Neuron (in vitro differentiated cells): Measurements from ENCODE around the gene WDR48.

DNA sequence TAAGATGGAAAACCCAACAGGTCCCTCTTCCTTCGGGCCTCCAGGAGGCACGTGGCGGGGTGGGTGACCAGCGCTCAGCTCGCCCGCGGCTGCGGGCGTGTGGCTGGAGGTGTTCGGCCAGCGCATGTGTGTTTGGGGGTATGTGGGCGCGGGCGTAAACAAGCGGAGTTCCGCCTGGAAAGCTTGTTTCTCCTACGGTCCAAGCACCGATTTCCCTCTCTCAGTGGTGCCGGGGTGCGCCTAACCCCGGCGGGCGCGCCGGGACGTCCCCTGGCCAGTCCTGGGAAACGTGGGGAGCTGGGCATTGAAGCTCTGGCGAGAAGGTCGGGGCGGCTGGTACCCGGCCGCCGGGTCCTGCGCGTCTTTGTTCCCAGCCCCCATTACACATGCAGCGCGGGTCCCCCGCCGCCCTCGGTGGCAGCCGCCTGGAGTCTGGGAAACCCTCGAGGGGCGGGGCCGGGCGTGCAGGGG lies 1.4 kb downstream of the ACVR2B start:
- PRO-cap, result bidirectional peak, plus-strand start outside the sequence, minus-strand start at position 434 of the sequence

DNA sequence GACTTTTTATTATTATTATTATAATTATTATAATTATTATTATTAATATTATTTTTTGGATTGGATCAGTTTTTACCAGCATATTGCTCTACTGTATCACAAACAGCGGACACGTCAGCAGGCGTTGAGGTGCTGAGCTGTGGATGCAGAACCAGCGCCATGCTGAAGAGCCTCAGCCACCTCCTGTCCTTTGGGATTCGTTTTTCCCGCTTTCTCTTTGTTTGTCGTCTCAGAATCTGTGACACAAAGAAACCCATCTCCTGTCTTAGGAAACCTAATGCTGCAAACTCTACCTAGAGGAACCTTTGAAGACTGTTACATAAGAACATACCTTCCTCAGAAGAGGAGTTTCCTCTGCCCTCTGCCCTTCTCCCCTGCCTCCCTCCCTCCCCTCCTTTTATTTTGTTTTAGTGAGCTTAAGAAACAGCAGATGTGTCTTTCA lies 12.7 kb upstream of the EXOG start:
- PRO-cap, result no peak

DNA sequence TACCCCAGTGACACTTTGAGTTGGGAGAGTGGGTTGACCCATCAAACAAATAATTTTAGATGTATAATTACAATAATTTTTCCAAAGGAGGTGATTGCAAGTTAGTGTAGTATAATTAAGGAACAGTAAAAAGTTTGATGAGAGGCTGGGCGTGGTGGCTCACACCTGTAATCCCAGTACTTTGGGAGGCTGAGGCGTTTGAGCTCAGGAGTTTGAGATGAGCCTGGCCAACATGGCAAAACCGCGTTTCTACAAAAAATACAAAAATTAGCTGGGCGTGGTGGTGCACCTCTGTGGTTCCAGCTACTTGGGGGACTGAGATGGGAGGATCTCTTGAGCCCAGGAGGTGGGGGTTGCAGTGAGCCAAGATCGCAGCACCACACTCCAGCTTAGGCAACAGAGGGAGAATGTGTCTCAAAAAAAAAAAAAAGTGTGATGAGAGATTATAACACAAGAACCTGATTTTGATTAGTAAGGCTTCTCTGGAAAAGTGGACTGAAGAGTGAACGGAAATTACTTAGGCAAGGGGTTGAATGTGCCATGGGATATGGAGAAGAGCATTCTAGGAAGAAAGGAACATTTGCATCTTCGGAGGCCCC lies 2.1 kb downstream of the EXOG start:
- PRO-cap, result no peak

DNA sequence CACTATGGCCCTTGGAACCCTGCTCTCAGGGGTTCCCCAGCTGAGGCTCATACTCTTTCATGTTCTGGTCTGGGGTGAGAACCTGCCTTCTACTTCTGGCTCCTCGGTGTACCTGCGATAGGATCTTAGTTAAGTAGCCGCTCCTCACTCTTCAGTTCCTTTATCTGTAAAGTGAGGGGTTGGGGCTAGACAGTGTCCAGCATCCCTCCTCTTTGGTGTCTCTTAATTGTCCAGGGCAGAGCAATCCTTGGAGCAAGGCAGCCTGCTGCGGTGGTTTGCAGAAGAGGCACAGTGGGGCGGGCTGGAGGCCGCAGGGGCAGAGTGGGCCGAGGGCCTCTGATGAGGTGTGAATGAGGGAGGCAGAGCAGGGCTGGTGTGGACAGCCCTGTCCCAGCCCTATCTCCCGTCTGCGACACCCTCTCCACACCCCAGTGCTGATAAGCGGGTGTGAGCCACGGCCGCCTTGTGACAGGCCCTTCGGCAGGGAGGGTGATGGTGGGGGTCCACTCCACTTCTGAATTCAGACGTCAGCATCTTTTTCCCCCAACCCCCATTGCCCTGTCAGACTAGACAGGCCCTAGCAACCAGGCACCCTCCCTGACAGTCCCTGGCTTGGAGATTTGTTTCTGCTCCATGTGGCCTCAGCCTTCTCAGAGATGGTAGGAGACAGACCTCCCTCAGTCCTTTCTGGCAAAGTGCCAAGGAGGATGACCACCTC lies 37.1 kb downstream of the EXOG start:
- PRO-cap, result no peak

- PRO-cap, result no peak
Measured at GRCh38 chr3:38644290-38644961, 5.1 kb downstream of the SCN5A start.

DNA sequence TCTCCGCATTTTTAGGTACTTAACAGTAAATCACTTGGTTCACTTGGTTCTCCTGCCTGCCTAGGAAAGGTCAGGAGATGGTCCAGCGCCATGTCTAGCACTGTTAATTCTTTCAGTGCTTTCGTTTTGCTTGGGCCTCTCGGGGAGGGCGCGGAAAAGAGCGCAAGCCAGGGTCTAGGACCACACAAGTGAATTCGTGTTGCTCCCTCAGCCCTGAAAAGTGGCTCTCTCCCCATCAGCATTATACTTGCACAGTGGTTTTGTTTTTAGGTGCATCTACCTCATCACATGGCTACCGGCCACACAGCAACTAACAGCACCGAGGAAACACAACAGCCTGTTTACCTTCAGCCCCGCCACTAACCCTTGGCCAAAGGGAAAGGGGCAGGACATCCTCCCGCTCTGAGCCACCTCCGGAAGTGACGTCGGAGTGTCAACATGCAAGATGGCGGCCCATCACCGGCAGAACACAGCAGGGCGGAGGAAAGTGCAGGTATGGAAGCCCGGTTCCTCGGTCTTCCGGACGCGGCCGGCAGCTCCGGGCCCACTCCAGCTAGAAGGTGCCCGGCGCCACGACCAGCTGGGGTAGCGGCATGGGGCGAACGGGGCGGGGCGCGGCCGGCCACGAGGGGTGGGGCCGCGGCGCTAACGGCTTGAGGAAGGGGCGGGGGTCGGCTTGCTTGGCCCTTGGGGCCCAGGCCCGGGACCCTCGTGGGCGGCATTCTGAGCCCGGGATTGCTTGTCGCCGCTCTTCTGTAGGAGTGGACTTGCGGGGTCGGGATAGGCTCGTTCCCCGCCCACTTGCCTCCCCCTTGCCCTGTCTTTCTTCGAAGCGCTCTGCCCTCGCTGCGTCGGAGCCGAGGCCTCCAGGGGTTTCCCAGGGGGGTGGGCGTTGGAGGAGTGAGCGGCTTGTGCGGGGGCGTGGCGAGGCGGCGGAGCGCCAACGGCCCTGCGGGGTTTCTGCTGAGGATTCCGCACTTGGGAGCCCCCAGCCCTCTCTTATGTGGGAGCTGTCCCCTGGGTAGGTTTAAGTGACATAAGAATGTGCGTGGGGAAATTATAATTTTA lies at the start of gene WDR48:
TSS of gene WDR48 (plus strand) at position 436 of the 1,068 bp plus-strand sequence.
- PRO-cap, result bidirectional peak, plus-strand start at position 118 of the sequence, minus-strand start at position 102 of the sequence; bidirectional peak, plus-strand start at position 465 of the sequence, minus-strand start at position 361 of the sequence; bidirectional peak, plus-strand start at position 927 of the sequence, minus-strand start at position 839 of the sequence

GRCh38 chr3:39180426-39181305 lies 11.7 kb downstream of the XIRP1 start:
- PRO-cap, result bidirectional peak, plus-strand start at chr3:39181078, minus-strand start at chr3:39180910

GRCh38 chr3:39191815-39192275 lies 550 bp downstream of the XIRP1 start:
- PRO-cap, result no peak

- PRO-cap, result no peak
Measured at GRCh38 chr3:39267725-39268492, 11.9 kb downstream of the CX3CR1 start.

DNA sequence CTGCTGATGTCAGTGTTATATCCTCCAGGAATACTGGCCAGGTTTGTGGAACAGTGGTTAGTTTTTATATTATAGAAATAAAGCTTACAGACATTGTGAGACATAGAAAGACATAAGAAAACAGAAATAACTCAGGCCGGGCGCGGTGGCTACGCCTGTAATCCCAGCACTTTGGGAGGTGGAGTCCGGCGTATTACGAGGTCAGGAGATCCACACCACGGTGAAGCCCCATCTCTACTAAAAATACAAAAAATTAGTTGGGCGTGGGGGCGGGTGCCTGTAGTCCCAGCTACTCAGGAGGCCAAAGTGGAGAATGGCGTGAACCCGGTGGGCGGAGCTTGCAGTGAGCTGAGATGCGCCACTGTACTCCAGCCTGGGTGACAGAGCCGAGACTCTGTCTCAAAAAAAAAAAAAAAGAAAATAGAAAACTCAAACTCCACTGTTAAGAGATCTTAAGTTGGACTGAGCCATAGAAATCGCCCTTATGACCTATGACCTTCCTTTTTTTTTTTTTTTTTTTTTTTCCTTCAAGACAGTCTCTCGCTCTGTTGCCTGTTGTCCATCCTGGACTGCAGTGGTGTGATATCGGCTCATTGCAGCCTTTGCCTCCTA lies 2.3 kb downstream of the RPSA start:
- PRO-cap, result no peak

DNA sequence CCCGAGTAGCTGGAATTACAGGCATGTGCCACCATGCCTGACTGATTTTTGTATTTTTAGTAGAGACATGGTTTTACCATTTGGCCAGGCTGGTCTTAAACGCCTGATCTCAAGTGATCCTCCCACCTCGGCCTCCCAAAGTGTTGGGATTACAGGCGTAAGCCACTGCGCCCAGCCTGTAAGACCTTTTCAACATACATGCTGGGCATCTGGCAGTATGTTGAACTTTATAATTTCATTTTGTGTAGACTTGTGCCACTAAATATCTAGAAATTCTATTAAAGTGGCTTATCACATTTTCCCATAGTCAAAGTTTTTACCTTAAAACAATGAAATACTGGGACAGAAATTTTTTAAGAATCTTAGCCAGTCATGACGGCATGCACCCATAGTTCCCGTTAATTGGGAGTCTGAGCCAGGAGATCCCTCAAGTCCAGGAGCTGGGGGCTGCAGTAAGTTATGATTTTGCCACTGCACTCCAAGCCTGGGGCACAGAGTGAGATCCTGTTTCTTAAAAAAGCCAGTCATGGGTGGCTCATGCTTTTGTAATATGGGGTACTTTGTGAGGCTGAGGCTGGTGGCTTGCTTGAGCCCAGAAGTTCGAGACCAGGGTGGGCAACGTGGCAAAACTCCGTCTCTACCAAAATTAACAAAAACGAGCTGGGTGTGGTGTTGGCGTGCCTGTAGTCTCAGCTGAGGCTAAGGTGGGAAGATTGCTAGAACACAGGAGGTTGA lies 3.0 kb downstream of the RPSA start:
- PRO-cap, result no peak

- PRO-cap, result no peak
Measured at GRCh38 chr3:40187756-40188255, 121.7 kb upstream of the EIF1B start.

DNA sequence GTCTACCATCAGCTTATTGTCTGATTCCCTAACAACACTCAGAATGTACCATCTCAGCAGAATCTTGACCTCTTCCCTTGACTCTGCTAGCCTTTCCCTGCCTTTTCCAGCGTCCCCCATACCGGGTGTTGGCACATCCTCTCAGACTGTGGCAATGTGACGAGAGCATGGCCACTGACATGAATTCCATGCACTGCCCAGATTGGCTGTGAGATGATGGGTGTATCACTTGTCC lies 60.4 kb upstream of the EIF1B start:
- PRO-cap, result no peak

DNA sequence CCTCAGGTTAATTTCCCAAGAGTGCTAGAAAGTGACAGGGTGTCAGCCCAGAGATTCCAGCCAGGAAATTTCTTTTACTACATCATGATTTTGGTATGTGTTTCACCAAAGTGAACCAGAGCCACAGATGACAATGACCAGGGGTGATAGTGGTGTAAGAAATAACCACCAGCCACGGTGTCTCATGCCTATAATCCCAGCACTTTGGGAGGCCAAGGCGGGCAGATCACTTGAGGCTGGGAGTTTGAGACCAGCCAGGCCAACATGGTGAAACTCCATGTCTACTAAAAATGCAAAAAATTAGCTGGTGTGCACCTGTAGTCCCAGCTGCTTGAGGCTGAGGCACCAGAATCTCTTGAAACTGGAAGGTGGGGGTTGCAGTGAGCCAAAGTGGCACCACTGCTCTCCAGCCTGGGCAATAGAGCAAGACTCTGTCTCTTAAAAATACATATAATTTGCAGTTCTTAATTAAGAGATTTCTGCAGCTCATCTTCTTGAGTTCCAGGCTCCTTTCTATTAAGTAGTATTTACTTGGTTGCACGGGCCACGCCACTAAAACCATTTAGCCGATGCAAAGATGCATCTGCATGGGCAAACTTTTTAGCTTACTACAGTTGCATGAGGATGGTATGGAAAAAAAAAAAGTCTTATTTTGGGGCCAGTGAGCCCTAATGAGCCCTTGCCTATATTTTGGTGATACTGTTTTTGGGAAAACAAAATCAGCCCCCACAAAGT lies 3.5 kb downstream of the EIF1B start:
- PRO-cap, result no peak

GRCh38 chr3:40584806-40585243 lies 60.1 kb downstream of the ZNF621 start:
- PRO-cap, result no peak

DNA sequence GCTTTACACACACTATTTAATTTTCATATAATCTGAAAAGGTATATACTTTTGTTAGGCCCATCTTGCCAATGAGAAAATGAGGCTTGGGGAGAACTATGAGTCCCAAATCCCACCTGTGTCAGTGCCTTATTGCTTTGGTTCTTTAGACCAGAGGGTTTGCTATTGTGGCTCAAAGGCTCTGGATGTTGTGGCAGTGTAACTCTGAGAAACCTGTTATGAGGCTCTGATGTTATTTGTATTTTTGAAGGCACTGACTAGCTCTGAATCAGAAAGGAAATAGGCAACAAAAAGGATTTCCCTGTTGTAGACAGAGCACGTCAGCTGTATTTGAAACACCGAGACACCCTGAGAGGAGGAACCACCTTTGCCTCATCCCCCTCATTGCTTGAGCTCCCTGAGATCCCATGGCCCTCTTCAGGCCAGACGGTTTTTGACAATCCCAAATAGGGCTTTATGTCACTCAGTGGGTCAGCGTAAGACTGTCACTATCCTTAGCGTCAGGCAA lies 254.1 kb downstream of the ZNF621 start:
- PRO-cap, result no peak

GRCh38 chr3:40800415-40800840 lies 275.7 kb downstream of the ZNF621 start:
- PRO-cap, result no peak

- PRO-cap, result no peak
Measured at GRCh38 chr3:40971114-40972251, 227.8 kb upstream of the CTNNB1 start.

GRCh38 chr3:41199829-41200418 lies 619 bp downstream of the CTNNB1 start:
- PRO-cap, result bidirectional peak, plus-strand start at chr3:41200143, minus-strand start at chr3:41200019

DNA sequence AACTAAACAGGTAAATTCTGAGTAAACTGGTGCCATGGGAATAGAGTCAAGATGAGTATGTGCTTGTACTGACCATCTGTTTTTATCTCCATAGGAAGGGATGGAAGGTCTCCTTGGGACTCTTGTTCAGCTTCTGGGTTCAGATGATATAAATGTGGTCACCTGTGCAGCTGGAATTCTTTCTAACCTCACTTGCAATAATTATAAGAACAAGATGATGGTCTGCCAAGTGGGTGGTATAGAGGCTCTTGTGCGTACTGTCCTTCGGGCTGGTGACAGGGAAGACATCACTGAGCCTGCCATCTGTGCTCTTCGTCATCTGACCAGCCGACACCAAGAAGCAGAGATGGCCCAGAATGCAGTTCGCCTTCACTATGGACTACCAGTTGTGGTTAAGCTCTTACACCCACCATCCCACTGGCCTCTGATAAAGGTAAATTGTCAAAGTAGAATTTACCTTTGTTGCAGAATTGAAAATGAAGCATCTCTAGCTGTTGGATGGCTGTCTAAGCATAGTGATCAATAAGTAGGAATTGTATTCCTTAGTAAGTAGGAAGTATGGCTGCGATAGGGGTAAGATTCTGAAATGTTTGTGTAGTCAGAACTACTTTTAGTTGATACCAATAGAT lies 34.2 kb downstream of the CTNNB1 start:
- PRO-cap, result no peak